Non-pigmented ciliary epithelial cell (primary cell): ENCODE measurements around the gene USP6NL.

DNA sequence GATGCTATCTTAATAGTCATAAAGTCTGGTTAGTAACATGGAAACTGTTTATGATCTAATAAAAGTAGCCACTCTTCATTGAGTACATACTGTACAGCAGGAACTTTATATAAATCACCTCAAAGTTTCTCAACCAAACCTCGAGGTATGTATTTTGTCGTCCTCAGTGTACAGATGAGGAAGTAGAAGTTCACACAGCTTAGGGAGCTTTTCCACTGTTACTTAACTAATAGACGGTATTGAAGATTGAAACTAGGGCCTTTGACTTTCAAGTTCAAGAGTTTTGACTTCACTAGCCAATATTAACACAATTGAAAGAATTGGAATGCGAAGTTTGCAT is 897.2 kb downstream of the GATA3 start:
- RRBS, result no CpG with 5 or more reads among the region's 4 CpGs

GRCh38 chr10:9004695-9005142 is 950.2 kb downstream of the GATA3 start:
- RRBS, result no CpG with 5 or more reads among the region's 6 CpGs

DNA sequence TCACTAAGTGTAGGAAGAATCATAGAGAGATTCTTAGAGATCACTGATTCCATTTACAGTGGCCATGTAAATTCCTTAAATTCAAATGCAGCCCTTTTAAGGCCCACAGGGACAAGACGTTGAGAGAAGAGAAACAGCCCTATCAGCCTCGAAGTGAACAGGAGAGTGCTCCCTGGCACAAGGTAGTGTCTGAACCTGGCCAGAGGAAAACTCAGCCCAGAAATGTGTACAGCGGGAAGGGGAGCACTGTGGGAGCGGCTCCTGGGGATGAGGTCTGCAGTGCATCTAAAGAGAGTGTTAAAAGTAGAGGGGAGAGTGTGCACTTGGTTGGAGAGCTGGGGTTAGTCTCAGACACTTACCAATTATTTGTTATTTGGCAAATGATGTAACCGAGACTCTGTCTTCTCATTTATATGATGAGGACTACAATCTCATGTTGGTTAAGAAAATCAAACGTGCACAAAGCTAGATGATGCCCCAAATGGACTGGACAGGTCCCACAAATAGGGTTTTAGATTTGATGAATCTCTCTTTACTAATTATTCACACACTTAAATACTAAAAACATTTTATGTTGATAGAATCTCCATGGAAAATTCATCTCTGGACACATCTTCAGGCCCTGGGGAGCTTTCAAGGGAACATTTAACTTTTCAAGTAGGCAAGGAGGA is 962.4 kb downstream of the GATA3 start:
- RRBS, result no CpG with 5 or more reads among the region's 6 CpGs

DNA sequence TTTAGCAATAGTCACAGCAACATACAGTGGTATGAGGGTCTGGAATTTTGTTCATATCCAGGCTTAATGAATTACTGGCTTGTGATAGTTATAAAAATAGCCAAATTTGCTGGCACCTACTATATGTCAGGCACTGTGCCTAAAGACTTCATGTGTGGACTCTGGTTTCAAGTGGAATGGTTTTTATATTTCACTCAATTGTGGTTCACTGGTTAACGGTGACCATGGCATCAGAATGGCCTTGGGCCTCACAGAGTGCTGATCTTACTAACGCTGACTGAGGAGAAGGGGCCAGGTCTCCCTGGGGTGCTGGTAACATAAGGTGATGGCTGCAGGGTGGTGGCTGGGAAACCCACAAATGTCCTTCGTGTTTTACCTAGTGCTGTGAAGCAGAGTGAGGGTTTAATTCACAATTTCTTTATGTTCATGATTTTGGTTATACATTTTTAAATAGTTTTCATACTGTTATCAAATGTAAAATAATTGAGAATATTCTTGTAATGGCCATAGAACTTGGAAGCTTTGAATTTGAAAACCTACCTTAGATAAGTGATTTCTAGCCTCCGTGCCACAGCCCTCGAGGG is 55.9 kb downstream of the CELF2 start:
- RRBS, result no CpG with 5 or more reads among the region's 5 CpGs

GRCh38 chr10:11160993-11161332 is 143.3 kb downstream of the CELF2 start:
- RRBS, result no CpG with 5 or more reads among the region's 4 CpGs

- RRBS, result no CpG with 5 or more reads among the region's 16 CpGs
These were observed 161.8 kb downstream of the CELF2 start for GRCh38 chr10:11179156-11180211.

DNA sequence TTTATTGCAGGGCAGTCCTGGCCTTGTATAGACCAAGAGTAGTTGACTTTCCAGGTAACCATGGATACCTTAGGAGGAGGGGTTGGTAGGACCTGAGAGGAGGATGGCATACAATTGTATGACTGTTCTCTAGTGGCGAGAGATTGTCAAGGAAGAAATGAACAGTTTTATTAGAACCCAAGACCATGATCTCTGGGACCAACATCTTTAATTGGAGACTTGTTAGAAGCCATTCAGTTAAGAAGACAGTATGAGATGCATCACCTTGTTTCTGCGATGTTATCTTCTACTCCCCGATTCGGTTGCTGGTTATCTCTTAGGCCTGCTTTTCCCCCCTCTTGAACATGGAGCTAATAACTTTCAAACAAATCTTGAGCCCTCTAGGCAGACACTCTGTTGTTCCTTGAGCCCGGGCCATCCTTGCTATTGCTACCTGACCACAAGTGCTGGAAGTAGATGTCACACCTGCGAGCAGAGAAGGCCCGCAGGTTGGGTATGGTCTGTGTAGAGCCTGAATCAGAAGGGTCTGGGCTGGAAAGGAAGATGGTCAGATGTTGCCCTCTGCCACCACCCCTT is 181.4 kb downstream of the CELF2 start:
- RRBS, result no CpG with 5 or more reads among the region's 7 CpGs

DNA sequence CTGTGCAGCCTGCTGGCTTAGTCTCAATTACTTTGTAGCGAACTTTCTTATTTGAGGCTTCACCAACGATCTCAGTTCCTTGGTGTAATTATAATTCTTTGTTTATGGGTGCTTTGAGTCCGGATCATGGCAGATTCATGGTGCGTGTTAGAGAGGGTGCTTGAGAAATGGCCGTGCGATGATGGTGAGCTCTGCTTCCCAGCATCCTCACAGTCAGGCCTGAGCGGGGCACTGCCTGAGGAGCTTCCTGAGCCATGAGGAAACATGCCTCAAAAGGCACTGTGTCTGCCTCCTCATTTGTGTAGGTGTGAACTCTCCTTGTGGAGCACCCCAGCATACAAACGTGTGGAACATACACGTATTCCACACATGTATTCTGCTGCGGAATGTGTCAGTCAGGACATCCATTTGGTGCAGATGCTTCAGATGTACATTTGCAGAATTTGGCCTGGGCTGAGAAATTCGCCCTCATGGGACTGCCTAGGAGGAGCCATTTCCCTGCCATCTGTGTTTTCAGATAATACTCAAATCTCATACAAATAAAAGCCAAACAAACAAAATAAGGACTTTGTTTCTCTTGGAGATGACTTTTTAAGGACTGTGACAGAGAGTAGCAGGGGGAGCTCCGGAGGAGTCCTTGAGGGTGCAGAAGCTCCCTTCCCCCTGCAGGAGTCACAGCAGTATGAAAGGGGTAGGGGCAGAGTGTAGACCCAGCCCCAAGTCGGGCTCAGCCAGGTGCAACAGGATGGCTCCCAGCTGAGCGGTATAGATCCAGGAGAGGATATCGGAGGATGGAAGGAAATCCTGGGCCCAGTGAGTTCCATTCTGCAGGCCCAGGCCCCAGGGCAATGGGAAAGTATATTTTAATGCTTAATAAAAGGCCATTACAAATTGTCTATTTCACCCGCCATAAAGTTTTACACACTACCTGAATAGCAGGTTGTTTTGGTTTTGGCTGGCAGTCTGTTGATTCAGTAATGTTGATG is 205.6 kb downstream of the CELF2 start:
- RRBS, result no CpG with 5 or more reads among the region's 16 CpGs

- RRBS, result no CpG with 5 or more reads among the region's 1 CpG
These were observed 218.6 kb downstream of the CELF2 start for GRCh38 chr10:11236288-11236598.

- RRBS, result no CpG with 5 or more reads among the region's 4 CpGs
These were observed 289.7 kb downstream of the CELF2 start for GRCh38 chr10:11307225-11307918.

GRCh38 chr10:11457396-11458006 is 153.9 kb downstream of the USP6NL start:
- RRBS, result no CpG with 5 or more reads among the region's 4 CpGs

DNA sequence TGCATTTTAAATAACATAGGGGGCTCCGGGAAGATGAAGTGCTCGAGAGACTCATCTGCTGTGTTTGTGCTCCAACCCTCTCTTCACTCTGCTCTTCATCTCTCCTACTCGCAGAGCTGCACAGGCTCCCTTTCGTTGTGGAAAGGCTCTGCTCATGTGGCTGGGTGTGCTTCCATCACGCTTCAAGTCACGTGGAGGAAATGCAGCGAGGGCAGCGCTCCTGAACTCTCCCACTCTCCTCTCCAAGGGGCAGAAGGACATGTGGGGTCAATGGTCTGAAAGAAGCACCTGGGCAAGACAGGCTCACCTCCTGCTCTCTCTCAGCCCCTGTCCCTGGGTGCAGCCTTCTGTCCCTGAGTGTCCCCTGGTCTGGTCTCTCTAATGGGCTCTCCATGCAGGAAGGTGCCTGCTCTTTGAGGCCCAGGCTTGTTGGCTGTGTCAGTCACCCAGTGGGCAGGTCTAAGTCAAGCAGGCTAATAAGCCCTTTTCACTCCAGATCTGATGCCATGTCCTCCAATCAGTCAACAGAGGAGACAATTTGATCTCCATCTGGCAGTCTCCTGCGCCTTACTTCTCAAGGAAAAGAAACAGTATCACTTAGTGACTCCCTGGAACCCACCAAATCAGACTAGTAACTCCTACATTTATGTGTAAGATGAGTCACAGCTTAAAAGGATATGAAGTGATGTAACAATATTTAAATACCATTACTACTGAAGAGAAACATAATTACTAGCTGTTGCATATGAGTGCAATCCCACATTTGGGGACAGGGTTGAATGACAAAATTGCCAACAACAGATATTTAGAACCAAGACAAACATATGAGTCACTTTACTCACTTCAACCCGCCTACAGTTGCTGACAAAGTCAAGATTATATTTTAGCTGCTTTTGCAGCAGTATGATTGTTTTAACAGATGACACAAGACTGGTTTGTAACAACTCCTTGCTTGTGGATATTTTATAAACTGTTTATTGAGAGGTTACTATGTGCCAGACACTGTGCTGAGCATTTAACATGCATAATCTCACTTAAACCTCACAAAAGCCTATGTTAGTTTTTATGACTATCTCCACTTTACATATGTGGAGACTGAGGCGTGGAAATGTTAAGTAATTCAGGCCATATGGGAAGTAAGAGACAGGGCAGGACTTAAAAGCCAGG is 72.2 kb downstream of the USP6NL start:
- RRBS, result no CpG with 5 or more reads among the region's 11 CpGs

- RRBS, result no CpG with 5 or more reads among the region's 4 CpGs
These were observed 50.0 kb downstream of the USP6NL start for GRCh38 chr10:11561346-11561949.

- RRBS, result no CpG with 5 or more reads among the region's 1 CpG
These were observed 16.2 kb downstream of the USP6NL start for GRCh38 chr10:11595131-11595832.

GRCh38 chr10:11610746-11611721 is at the start of gene USP6NL:
Gene USP6NL (minus strand): TSS chr10:11611650.
- RRBS, result 2% methylated on average over 60 of the region's 110 CpGs

- RRBS, result no CpG with 5 or more reads among the region's 13 CpGs
These were observed 5.0 kb downstream of the ECHDC3 start for GRCh38 chr10:11746915-11747756.

DNA sequence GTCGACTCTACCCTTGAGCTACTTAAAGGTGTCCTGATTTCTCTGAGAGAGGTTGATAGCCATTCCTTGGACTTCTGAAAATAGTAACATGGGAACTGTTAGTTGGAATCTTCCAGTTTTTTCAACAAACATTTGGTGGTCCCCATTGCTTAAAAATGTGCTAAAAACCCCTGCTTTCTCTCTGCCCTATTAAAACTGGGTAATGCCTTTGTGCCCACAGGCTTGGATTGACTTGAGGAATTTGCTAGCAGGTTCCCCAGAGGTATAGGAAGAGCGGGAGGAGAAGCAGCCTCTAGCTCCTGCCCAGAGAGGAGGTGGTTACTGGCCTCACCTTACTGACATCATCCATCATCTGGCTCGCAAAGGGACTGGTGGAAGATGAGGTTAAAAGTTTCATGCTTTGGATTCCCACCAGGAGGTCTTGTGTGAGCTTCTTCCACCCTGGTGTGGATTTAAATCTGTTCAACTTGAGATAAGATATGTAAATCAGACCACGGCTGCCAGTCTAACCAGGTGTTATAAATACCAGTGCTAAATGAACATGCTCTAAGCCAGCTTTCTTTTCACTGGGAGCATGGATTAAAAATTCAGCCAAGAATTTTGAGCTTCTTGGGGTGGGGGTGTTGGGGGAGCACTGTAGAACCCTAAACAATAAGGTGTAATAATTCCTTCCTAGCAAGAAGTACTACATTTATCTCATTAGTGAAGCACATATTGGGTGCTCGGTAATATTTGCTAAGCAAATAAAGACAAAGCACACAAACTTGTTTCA is 7.6 kb downstream of the PROSER2 start:
- RRBS, result no CpG with 5 or more reads among the region's 5 CpGs

DNA sequence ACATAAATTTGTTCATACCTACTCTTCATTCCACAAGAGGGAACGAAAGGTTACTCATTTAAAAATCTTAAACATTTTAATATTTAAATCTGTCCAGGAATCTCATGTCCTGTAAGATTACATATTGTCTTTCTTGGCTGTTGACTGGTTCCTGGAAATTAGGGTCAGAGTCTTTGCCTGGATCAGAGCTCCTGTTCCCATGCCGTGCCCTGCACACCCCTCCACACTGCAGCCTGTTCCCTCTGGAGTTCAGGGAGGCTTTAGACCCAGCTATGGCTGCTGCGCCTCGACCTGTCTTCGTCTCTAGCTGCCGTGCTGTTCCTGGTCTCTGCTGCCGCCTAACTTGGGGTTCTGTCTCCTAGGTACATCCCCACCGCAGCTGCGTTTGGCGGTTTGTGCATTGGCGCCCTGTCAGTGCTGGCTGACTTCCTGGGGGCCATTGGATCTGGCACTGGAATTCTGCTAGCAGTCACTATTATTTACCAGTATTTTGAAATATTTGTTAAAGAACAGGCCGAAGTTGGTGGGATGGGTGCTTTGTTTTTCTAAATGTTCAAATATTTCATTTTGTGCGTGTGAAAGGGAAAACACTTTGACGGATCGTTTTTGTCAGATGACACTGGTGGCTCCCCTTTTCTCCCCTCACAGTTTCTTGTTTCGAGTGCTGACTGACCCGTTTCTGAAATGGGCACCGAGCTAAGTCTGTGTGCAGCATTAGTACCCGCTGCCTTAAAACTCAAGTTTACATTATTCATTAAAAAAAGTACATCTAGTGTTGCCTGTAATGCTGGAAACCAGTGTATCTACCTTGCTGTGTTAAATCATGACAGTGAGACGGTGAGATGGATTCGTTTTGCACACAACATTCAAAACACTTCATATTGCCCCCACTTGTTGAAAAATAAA is 31.5 kb downstream of the NUDT5 start:
- RRBS, result no CpG with 5 or more reads among the region's 21 CpGs

DNA sequence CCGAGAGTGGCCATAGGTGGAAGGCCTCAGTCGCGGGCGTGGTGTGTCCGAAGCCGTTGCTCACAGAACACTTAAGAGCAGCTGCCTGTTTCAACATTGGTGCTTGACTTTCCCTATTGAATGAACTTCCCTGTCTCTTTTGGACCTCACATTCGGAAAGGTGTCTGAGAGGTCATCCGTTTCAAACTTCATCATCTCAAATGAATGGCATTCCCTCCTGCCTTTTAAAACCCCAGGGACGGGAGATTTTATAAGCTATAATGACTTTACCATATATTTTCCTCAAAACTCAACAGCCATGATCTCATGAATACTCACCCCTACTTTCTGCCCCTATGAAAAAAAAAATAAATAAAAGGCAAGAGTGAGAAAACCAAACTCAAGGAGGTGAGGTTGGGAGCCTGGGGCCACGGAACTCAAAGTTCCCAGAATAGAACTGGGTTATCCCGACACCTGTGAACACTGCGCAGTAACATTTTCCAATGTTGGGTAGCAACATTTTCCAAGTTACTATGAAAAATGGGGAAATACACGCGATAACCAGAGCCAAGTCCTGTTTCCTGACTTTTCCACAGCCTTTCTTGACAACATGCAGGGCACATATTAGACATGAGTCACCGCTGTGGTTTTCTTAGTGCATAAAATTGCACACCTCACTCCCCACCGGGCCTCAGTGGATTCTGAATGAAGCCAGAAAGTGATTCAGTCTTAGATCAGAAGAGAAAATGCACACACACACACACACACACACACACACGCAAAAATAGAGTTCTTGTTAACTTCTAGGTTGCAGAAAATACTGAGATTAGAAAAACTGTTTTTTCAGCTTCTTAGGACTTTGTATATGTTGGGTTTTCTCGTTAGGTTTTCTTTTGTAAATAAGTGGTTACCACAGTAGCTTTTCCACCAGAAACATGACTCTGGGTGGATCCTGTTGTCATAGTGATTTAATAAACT is 69.8 kb downstream of the CAMK1D start:
- RRBS, result no CpG with 5 or more reads among the region's 18 CpGs